Airway epithelial cell (primary cell): ENCODE measurements around a stretch of chr1.

- RAMPAGE, long total RNA = no peak
Observed at GRCh38 chr1:89692683-89693275, 59.9 kb downstream of the LRRC8C start.

GRCh38 chr1:89754370-89754981 lies 66.4 kb upstream of the LRRC8D start:
- RAMPAGE, long total RNA = no peak

GRCh38 chr1:89895959-89897171 lies 75.5 kb downstream of the LRRC8D start:
- RAMPAGE, long total RNA = no peak

DNA sequence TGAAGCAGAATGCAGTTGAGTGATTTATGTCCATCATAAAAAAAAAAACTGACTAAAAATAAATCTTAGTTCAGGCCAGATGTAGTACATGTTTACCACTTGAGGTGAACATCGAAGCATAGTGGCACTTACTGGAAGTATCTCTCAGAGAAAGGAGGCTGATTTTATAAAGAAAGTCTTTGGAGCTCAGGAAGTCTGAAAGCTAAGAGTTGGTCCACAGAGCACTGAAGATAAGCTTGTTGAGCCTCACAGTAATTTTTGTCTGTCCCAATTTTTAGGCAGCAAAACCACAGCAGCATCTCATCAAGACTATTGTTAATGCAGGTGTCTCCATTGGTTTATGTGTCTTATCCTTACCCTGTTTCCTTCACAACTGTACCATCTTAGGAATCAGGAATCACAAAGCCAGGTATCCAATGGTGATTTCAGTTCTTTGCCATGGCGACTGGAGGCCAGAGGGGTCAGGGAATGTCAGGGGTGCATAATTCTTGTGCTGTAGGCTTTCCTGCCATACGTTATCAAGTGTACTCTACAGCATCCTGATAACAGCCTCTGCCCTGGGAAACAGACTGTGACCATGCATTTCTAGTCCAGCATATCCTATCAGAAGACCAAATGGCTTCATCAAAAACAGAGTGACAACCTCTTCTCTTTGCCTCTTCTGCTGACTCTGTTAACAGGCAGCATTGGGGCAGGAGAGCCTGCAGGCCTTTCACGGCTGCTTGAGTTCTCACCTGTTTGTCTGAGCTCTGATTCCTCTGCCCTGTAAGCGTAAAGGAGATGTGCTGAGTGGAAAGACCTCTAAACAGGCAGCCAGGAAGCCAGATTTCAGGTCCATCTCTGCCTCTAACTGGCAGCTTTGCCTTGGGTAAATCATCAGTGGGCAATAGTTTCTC lies 79.9 kb downstream of the LRRC8D start:
- RAMPAGE, long total RNA = no peak

GRCh38 chr1:90607211-90607627 lies 109.9 kb downstream of the BARHL2 start:
- RAMPAGE, long total RNA = no peak

GRCh38 chr1:91019901-91020376 lies 1.9 kb downstream of the ZNF644 start:
- RAMPAGE, long total RNA = no peak

- RAMPAGE, long total RNA = start-site peak on the minus strand at chr1:91021534-91022130, 550 and 134 reads in 2 replicates
Observed at GRCh38 chr1:91020940-91021849, 640 bp downstream of the ZNF644 start.

GRCh38 chr1:91070356-91070654 lies 48.5 kb upstream of the ZNF644 start:
- RAMPAGE, long total RNA = no peak

DNA sequence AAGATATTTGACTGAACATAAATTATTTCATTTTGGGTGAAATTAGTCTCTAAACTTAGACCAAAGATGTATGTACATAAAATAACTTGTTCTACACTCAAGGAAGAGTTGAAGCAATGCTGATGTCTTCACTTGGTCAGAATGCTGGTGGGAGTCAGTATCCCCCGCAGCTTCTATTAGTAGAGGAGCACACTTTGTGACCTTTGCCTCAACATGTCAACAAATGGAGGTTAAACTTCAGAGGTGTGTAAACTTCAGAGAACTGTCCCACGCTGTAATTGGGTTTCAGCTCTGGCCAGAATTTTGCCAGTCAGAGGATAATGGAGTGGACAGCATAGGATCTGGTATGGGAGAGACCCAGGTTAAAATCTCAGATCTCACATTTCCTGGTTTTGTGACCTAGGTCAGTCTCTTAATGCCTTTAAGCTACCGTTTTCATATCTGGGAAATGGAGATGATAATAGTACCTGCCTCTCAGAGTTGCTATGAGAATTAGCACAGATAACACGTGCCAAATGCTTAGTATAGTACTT lies 107.6 kb upstream of the ZNF644 start:
- RAMPAGE, long total RNA = no peak

DNA sequence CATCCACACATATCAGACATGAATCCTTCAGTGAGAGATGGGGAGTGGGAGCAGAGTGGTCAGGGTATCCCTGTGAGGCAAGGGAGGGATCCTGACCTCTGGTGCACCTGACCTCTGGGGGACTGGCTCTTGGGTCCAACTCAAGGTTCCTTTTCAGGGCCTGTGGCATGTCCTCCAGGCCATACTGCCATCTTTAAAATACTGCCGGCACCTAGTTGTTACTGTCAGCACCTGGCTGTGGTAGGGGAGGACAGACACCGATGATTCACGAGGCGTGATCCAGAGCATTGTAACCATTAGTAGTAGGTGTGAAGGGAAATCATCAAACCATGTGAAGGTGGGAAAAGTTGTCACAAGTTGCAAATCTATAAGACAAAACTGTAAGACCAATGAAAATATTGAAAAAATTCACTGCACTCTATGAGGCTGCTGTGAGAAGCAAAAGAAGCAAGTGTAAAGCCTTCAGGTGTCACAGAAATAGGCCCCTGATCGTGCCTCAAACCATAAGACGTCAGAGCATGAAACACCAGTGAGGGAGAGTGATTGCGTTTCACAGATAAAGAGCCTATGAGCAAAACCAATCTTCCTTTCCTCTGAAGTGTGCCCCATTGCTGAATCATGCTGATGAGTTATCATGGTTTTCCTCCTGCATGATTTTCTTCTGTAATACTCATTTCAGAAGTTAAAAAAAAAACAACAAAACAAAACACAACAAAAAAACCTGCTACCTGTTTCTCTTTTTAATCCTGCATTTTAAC lies 55.3 kb downstream of the CDC7 start:
- RAMPAGE, long total RNA = no peak

DNA sequence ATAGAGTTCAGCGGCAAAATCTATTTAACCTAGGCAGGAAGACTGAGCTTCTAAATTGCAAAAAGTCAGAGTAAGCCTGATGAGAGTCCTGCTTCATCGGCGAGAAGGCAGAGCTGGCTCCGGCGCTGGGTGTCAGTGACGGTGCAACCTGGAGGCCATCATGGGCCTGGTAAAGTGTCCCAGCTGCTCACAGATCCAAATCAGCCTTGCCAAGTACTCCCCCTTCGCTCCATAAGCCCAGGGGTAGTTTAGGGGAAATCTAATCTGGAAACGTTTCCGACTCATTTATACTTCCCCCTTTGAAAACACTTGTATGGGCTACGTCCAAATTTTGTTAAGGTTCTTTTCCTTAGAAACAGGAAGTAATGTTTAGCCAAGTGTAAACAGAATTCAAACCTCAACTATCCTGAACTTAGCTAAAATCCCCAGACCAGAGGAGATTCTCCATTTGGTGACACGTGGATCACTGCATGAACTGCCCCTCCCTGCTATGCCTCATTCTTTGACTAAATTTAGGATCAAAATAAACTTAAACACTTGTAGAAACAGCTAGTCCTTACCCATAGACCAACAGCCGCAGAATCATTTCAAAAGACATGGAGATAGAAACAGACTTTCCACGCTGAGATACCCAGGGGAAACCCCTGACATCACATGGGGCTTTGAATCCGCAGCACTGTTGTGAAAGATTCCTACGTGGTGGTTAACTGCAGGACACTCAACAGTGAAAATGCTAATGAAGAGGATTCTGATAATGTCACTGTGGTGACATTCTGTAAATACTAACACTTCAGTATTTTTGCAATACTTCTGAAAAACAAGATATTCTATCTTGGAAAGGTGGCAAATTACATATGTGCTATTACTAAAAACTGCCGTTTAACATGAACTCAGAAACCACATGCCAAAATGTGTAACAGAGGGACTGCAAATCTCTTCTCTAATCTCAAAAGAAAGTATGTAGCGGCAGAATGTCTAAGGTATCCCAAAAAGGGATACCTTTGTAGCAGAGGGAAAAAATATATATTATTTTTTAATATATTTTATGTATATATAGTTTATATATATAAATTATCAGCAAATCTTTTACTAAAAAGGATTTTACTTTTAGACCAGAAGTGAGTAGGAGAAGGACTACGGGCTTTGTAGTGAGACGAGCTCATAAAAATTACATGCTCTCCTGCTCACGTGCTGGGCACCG lies 172.6 kb downstream of the TGFBR3 start:
- RAMPAGE, long total RNA = no peak

GRCh38 chr1:91777666-91777967 lies 108.3 kb downstream of the TGFBR3 start:
- RAMPAGE, long total RNA = no peak

- RAMPAGE, long total RNA = no peak
Observed at GRCh38 chr1:91870867-91871241, 15.1 kb downstream of the TGFBR3 start.

DNA sequence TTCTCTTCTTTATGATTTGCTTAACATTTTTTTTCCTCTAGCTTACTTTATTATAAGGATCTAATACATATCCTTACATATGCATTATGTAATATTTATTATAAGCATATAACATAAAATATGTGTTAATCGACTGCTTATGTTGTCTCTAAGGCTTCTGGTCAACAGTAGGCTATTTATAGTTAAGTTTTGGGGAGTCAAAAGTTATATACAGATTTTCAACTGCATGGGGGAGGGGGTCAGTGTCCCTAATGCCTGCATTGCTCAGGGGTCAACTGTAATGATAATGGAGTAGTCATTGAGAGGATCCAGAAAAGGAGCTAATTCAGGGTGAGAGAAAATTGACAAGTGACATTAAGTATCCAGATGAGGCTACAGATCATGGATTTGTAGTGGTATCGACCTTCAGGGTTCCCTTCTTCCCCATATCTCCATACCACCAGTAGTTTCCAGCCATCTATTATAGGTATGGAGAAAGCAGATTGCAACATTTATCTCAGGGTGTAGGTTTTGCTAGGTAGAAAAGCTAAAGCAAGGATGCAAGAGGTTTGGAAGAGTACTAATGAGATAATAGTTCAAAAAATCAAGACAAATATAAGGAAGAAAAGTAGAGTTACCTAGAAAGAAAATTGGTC lies 65.0 kb downstream of the RPAP2 start:
- RAMPAGE, long total RNA = no peak

GRCh38 chr1:92476167-92476783 lies 10.4 kb downstream of the GFI1 start:
- RAMPAGE, long total RNA = no peak

- RAMPAGE, long total RNA = no peak
Observed at GRCh38 chr1:92482882-92483465, 3.8 kb downstream of the GFI1 start.

DNA sequence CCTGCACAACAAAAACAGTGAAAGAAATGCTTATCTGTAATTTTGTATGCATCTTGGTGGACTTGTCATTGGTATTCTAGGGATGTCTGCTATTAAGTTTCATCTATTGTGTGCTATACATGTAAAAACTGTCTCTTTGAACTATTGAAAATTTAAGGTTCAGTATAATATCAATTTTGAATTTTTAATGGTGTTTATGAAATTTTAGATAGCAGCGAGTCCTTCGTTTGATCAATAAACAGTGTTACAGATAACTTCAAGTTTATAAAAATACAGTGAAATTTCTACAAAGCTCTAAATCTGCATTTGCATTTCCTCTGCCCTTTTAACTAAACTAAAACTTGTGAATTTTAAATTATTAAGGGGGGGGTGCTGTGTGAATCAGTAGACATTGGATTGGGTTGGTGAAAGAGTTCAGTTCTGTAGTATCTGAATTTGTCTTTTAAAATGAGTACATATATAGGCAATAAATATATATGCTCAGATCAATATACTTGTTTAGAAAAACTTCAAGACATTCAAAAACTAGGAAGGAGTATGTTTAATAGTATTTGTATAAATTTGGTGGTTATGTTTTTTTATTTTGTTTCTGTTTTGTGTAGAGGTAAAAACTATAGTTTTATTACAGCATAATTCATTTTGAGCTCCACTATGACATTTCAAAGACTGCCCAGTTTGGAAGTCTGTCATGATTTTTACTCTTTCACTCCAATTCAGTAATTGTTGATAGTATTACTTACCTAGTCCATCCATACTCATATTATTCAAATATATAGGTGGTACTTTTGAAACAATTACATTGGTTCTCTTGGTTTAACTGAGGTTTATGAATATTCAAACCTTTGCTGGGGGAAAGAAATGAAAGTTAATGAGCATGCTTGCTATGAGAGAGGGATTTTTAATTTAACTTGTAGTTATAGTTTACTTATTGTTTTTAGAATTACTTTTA lies 15.2 kb downstream of the DR1 start:
- RAMPAGE, long total RNA = no peak

- RAMPAGE, long total RNA = no peak
Observed at GRCh38 chr1:93582826-93583605, 98.6 kb downstream of the BCAR3 start.

DNA sequence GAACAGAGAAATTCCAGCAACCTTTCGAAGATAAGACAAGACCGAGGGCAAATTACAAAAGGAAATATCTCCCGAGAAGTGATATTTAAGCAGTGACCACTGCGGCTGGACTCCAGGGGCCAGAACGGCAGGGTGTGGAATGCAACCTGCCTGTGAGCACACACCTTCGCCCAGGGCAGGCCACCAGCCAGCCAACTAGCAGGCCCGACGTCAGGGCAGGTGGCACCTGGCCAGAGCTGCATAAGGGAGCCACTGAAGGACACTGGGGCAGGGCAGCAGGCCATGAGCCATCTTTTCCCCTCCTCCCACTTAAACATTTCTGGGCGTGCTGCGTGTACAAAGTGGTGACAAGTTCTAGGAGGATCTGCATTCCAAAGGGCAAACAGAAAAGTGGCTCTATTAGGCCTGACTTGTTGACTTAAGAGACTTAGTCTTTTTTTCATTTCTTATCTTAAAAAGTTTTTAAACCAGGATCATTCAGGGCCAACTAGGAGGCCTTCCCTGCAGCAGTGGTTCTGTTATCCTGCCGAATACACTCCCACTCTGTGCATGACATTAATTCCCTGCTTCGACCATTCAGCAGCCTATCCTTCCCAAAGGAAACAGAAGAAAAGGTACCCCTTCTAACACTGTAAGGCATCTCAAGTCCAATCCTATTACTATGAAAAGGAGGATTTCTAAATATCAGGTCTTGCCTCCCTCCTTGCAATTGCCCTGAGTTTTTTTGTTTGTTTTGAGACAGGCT lies 96.4 kb downstream of the BCAR3 start:
- RAMPAGE, long total RNA = no peak

DNA sequence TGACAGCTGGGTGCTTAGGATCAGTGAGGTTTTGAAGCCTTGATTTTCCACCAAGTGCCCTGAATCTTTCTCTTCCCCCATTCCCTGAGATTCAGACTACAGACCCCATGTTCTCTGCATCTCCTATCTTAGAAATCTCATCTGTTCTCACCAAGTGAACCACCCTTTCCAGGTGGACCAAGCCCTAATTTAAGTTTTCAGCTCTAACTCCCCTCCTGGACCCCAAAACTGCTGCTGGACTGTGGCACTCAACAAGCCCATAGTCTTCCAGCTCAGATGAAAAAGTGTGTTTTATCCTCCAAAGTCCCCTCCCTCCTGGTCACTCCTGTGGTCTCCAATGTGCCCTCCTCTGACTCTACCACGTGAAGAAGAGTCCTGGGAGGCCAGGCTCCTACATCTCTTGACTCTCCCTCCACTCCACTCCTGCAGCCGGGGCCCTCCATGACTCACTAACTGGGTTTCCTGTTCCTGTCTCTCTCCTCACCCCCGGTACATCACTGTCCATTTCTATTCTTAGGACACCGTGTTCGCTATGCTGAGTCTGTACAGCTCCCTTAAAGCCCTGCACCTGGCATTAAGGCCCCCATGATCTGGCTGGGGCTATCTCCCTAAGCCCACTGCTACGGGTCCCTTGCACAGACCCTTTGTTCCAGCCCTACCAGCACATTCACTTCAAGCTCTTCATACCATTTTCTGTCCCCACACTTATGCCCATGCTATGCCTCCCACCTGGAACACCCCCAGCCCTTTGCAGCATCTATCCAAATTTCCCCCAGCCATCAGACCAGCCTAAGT lies 93.5 kb downstream of the BCAR3 start:
- RAMPAGE, long total RNA = no peak